GM12878 (cell line): ENCODE data around the genes TTC4 and FYB2.

DNA sequence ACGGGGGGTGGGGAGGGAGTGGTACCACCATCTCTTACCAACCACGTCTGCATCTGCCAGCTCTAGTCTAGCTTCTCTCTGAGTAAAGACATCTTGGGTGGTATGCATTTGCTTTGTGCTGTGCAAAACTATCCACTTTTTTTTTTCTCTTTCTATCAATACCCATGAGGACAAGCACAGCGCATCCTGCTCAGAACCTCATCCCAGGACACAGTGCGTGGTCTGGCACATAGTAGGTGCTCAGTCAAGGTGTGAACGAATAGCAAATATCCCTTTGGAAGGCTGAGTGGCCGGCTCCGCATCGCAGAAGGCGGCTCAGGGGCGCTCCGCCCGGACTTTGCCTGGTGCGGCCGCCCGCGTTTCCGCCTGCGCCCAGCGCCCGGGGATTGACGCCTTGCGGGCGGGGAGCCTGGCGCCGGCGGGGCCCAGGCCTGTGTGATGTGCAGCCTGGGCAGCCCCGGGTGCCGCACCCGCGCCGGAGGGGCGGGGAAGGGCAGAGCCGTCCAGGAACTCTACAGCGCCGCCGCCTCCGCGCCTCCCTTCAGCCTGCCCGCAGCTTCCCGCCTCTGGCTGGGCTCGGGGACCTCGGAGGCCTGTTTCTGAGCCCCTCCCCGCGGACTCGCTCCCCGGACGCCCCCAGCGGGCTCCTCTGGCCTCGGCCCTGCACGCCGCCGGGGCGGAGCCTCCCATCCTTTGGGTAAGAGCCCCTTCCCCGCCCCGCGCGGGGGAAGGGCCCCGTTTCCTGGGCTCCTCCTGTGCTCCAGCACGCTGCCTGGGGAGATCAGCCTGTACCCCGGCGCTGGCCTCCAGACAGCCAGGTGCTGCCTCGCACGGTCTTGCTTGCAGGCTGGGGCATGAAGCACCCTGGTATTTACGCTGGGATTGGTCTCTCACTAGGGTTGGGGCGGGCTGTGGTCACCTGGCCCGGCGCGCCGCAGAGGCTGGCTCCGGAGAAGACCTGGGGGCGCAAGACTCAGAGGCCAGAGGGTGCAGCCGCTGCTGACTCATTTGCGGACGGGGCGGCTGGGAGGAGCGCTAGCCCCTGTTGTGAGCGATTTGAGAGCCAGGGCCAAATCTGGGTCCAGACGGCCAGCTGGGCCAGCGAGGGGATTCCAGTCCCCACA lies 5.9 kb upstream of the ACOT11 start:
- RAMPAGE, long total RNA: no peak
- RRBS, 2 experiments: 1 to 3% methylated on average over 29 of the region's 79 CpGs
CAGE:
- cytosol, long polyA minus RNA: no peak
- cytosol, long polyA plus RNA: no peak
- long polyA plus RNA: no peak
- nucleolus, long total RNA: no peak
- nucleus, long polyA plus RNA: no peak
- nucleus, long total RNA: no peak

DNA sequence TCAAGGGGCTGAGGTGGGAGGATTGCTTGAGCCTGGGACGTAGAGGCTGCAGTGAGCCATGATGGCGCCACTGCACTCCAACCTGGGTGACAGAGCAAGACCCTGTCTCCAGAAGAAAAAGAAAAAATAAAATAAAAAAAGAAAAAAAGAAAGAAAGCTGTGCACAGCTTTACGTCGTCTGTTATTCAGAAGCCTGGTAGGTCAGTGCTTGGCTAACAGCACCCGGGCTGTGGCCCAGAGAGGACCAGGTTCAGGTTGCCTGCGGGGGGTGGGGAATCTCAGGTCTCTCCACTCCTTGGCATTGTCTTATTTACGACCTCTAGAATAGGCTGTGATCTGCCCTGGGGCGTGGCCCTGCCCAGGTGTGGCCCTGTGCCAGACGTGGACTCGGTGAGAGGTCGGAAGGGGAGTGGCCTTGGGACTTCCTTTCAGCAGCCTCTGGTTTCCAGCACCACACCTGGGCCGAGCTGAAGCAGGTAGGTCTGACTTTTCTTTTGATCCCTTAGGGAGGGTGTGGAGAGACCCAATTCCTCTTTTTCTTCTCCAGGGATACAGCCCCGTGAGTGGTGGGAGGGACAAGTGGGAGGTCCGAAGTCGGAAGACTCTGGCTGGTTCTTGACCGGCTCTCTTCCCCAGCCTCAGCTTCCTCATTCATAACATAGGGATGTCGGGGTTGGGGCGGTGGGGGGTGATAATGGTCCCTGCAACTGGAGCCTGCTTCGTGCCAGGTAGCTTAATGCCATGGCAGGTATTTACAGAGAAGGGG lies 16.3 kb downstream of the ACOT11 start:
- RAMPAGE, long total RNA: no peak
- RRBS, 2 experiments: no CpG with 5 or more reads among the region's 19 CpGs
CAGE:
- cytosol, long polyA minus RNA: no peak
- cytosol, long polyA plus RNA: no peak
- long polyA plus RNA: no peak
- nucleolus, long total RNA: no peak
- nucleus, long polyA plus RNA: no peak
- nucleus, long total RNA: no peak

GRCh38 chr1:54579062-54579755 lies 31.2 kb downstream of the ACOT11 start:
- RAMPAGE, long total RNA: no peak
- RRBS, 2 experiments: no CpG with 5 or more reads among the region's 6 CpGs
CAGE:
- cytosol, long polyA minus RNA: no peak
- cytosol, long polyA plus RNA: no peak
- long polyA plus RNA: no peak
- nucleolus, long total RNA: no peak
- nucleus, long polyA plus RNA: no peak
- nucleus, long total RNA: no peak

DNA sequence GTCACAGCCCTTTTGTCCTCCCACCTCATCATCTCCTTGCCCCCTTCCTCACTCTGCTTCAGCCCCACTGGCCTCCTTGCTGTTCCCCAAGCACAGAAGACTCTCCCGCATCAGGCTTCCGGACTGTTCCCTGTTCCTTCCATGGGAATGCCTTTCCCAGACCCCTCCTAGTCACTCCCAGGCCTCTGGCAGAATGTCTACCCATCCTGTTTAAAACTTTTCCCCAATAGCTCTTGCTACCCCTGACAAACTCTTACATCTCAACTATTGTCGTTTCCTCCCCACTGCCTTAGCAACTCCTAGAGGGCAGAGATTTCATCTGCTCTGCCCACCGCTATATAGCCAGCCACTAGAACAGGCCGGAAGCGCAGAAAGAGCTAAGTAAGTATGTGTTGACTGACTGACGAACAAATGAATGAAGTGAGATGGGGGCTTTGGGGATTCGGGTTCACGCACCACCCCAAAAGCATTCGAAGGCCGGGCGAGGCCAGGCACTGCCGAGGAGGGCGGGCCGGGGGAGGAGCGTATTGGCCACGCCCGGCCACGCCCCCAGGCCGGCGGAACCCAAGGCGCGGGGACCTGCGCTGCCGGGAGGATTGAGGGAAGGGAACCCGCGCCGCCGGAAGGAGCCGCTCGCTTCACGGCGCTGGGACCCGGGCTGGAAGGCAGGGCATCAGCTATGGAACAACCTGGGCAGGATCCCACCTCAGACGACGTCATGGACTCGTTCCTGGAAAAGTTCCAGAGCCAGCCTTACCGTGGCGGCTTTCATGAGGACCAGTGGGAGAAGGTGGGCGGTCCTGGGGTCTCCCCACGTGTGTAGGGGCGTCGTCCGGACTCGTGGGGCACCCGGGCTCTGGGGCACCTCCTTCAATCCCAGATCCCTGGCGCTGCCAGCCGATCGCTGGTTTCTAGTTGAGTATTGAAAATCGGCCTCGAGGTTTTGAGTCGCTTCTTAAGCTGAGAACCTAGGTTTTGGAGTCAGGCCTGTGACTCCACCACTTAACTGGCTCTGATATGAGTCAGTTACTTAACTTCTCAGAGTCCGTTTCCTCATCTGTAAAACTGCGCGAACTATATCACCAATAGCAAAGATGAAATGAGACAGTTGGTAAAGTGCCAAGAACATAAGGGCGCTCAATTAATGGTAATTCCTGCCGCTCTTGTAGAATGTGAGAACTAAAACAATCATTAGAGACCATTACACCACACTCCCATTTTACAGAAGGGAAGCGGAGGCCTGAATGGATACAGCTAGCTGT lies at the start of gene TTC4:
Gene TTC4, plus strand, starts transcription at position 632 of the 1,262 bp plus-strand sequence.
- RAMPAGE, long total RNA: start-site peak on the plus strand centred at position 644 of the sequence, 26 bp wide, 453 and 310 reads in 2 replicates
- RRBS, 2 experiments: 0% methylated on average over 2 of the region's 58 CpGs; no CpG with 5 or more reads in 1 of the 2 experiments
CAGE:
- cytosol, long polyA minus RNA: no peak
- cytosol, long polyA plus RNA: start-site peak on the plus strand centred at position 634 of the sequence, 71 bp wide, 717 and 1,392 reads in 2 replicates
- long polyA plus RNA: start-site peak on the plus strand centred at position 639 of the sequence, 36 bp wide, 575 and 564 reads in 2 replicates
- nucleolus, long total RNA: no peak
- nucleus, long polyA plus RNA: start-site peak on the plus strand centred at position 636 of the sequence, 45 bp wide, 627 and 398 reads in 2 replicates
- nucleus, long total RNA: start-site peak on the plus strand centred at position 645 of the sequence, 9 bp wide, 20 reads

- RAMPAGE, long total RNA: no peak
- RRBS, 2 experiments: no CpG with 5 or more reads among the region's 3 CpGs
CAGE:
- cytosol, long polyA minus RNA: no peak
- cytosol, long polyA plus RNA: no peak
- long polyA plus RNA: no peak
- nucleolus, long total RNA: no peak
- nucleus, long polyA plus RNA: no peak
- nucleus, long total RNA: no peak
Observed at GRCh38 chr1:54798129-54798745, 2.9 kb downstream of the TTC22 start.

GRCh38 chr1:54835831-54836367 lies 30.0 kb downstream of the LEXM start:
- RAMPAGE, long total RNA: no peak
- RRBS, 2 experiments: no CpG with 5 or more reads among the region's 6 CpGs
CAGE:
- cytosol, long polyA minus RNA: no peak
- cytosol, long polyA plus RNA: no peak
- long polyA plus RNA: no peak
- nucleolus, long total RNA: no peak
- nucleus, long polyA plus RNA: no peak
- nucleus, long total RNA: no peak

GRCh38 chr1:55073720-55074294 lies 34.5 kb downstream of the PCSK9 start:
- RAMPAGE, long total RNA: no peak
- RRBS, 2 experiments: no CpG with 5 or more reads among the region's 3 CpGs
CAGE:
- cytosol, long polyA minus RNA: no peak
- cytosol, long polyA plus RNA: no peak
- long polyA plus RNA: no peak
- nucleolus, long total RNA: no peak
- nucleus, long polyA plus RNA: no peak
- nucleus, long total RNA: no peak

DNA sequence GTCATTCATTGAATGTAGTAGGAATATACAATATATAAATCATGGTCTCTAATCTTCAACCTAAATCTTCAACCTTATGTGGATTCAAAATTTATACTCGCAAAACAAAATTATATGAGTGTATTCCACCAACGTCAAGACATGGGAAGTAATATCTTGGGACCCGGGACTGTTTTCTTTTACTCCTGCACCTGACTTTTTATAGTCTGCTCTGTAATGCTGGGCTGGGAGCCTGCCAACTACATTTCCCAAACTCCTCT lies 59.8 kb downstream of the USP24 start:
- RAMPAGE, long total RNA: no peak
- RRBS, 2 experiments: no CpG with 5 or more reads among the region's 3 CpGs
CAGE:
- cytosol, long polyA minus RNA: no peak
- cytosol, long polyA plus RNA: no peak
- long polyA plus RNA: no peak
- nucleolus, long total RNA: no peak
- nucleus, long polyA plus RNA: no peak
- nucleus, long total RNA: no peak

GRCh38 chr1:55230564-55231008 lies 15.4 kb upstream of the USP24 start:
- RAMPAGE, long total RNA: no peak
- RRBS, 2 experiments: no CpG with 5 or more reads among the region's 2 CpGs
CAGE:
- cytosol, long polyA minus RNA: no peak
- cytosol, long polyA plus RNA: no peak
- long polyA plus RNA: no peak
- nucleolus, long total RNA: no peak
- nucleus, long polyA plus RNA: no peak
- nucleus, long total RNA: no peak

- RAMPAGE, long total RNA: no peak
- RRBS, 2 experiments: no CpG with 5 or more reads among the region's 1 CpG
CAGE:
- cytosol, long polyA minus RNA: no peak
- cytosol, long polyA plus RNA: no peak
- long polyA plus RNA: no peak
- nucleolus, long total RNA: no peak
- nucleus, long polyA plus RNA: no peak
- nucleus, long total RNA: no peak
Observed at GRCh38 chr1:55833366-55833755, 618.2 kb upstream of the USP24 start.

DNA sequence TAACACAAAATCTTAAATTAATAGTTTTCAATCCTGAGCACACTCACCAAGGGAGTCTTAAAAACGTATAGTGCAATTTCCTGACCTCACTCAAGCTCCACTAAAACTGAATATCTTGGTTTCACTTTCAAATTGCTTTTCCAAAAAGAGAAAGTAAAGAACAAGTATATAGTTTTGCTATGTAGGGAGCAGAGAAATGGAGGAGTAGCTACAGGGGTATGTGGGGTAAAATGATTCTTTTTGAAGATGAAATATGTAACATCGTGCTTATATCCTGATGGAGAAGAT lies 398.5 kb downstream of the PLPP3 start:
- RAMPAGE, long total RNA: no peak
- RRBS, 2 experiments: no CpG with 5 or more reads among the region's 2 CpGs
CAGE:
- cytosol, long polyA minus RNA: no peak
- cytosol, long polyA plus RNA: no peak
- long polyA plus RNA: no peak
- nucleolus, long total RNA: no peak
- nucleus, long polyA plus RNA: no peak
- nucleus, long total RNA: no peak

DNA sequence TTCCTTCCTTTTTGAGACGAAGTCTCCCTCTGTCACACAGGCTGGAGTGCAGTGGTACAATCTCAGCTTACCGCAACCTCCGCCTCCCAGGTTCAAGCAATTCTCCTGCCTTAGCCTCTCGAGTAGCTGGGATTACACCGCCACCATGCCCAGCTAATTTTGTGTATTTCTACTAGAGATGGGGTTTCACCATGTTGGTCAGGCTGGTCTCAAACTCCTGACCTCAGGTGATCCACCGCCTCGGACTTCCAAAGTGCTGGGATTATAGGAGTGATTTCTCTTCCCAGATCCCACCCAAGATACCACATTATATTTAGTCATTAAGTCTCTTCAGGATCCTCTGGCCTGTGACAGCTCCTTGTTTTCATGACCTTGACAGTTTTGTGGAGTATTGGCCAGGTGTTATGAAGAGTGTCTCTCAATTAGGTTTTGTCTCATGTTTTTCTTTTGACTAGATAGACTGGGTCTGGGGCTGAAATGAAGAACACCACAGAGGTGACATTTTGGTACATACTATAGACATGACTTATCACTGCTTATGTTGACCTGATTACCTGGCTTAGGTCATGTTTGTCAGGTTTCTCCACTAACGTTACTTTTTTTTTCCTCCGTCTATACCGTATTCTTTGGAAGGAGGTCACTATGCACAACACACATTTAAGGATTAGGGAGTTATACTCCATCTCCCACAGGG lies 159.7 kb downstream of the PLPP3 start:
- RAMPAGE, long total RNA: no peak
- RRBS, 2 experiments: no CpG with 5 or more reads among the region's 10 CpGs
CAGE:
- cytosol, long polyA minus RNA: no peak
- cytosol, long polyA plus RNA: no peak
- long polyA plus RNA: no peak
- nucleolus, long total RNA: no peak
- nucleus, long polyA plus RNA: no peak
- nucleus, long total RNA: no peak

- RAMPAGE, long total RNA: no peak
- RRBS, 2 experiments: no CpG with 5 or more reads among the region's 9 CpGs
CAGE:
- cytosol, long polyA minus RNA: no peak
- cytosol, long polyA plus RNA: no peak
- long polyA plus RNA: no peak
- nucleolus, long total RNA: no peak
- nucleus, long polyA plus RNA: no peak
- nucleus, long total RNA: no peak
Observed at GRCh38 chr1:56534267-56534930, 45.0 kb downstream of the PLPP3 start.

GRCh38 chr1:56646644-56647116 lies 1.6 kb downstream of the PRKAA2 start:
- RAMPAGE, long total RNA: no peak
- RRBS, 2 experiments: no CpG with 5 or more reads among the region's 3 CpGs
CAGE:
- cytosol, long polyA minus RNA: no peak
- cytosol, long polyA plus RNA: no peak
- long polyA plus RNA: no peak
- nucleolus, long total RNA: no peak
- nucleus, long polyA plus RNA: no peak
- nucleus, long total RNA: no peak

- RAMPAGE, long total RNA: no peak
- RRBS, 2 experiments: no CpG with 5 or more reads among the region's 2 CpGs
CAGE:
- cytosol, long polyA minus RNA: no peak
- cytosol, long polyA plus RNA: no peak
- long polyA plus RNA: no peak
- nucleolus, long total RNA: no peak
- nucleus, long polyA plus RNA: no peak
- nucleus, long total RNA: no peak
Observed at GRCh38 chr1:56681823-56682649, 36.9 kb downstream of the PRKAA2 start.

GRCh38 chr1:56819210-56819987 lies at the start of gene FYB2:
Gene FYB2 (minus strand): TSS chr1:56819404.
- RAMPAGE, long total RNA: no peak
- RRBS, 2 experiments: no CpG with 5 or more reads among the region's 12 CpGs
CAGE:
- cytosol, long polyA minus RNA: no peak
- cytosol, long polyA plus RNA: no peak
- long polyA plus RNA: no peak
- nucleolus, long total RNA: no peak
- nucleus, long polyA plus RNA: no peak
- nucleus, long total RNA: no peak

GRCh38 chr1:56927237-56927473 lies 38.7 kb downstream of the C8B start:
- RAMPAGE, long total RNA: no peak
- RRBS, 2 experiments: no CpG with 5 or more reads among the region's 2 CpGs
CAGE:
- cytosol, long polyA minus RNA: no peak
- cytosol, long polyA plus RNA: no peak
- long polyA plus RNA: no peak
- nucleolus, long total RNA: no peak
- nucleus, long polyA plus RNA: no peak
- nucleus, long total RNA: no peak

GRCh38 chr1:56966804-56967127 lies 951 bp upstream of the C8B start:
- RAMPAGE, long total RNA: no peak
- RRBS, 2 experiments: no CpG with 5 or more reads among the region's 6 CpGs
CAGE:
- cytosol, long polyA minus RNA: no peak
- cytosol, long polyA plus RNA: no peak
- long polyA plus RNA: no peak
- nucleolus, long total RNA: no peak
- nucleus, long polyA plus RNA: no peak
- nucleus, long total RNA: no peak

DNA sequence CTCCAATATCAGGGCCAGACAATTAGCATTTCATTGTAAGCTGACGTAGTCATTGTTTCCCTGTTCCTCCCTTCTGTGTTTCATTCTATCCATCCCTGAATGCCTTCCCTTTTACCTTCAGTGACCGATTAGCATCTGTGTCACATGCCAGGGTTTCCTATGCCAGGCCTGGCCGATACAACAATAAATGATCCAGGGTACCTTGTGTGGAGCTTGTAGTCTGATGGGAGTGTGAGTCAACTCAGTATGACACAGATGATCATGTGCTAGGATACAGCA lies 164.0 kb upstream of the C8B start:
- RAMPAGE, long total RNA: no peak
- RRBS, 2 experiments: no CpG with 5 or more reads among the region's 3 CpGs
CAGE:
- cytosol, long polyA minus RNA: no peak
- cytosol, long polyA plus RNA: no peak
- long polyA plus RNA: no peak
- nucleolus, long total RNA: no peak
- nucleus, long polyA plus RNA: no peak
- nucleus, long total RNA: no peak

- RAMPAGE, long total RNA: no peak
- RRBS, 2 experiments: no CpG with 5 or more reads among the region's 1 CpG
CAGE:
- cytosol, long polyA minus RNA: no peak
- cytosol, long polyA plus RNA: no peak
- long polyA plus RNA: no peak
- nucleolus, long total RNA: no peak
- nucleus, long polyA plus RNA: no peak
- nucleus, long total RNA: no peak
Observed at GRCh38 chr1:57230633-57231136, 193.2 kb downstream of the DAB1 start.